ENCODE data around the genes WDR13, TFE3, PRICKLE3, GAGE12C and DGKK.

DNA sequence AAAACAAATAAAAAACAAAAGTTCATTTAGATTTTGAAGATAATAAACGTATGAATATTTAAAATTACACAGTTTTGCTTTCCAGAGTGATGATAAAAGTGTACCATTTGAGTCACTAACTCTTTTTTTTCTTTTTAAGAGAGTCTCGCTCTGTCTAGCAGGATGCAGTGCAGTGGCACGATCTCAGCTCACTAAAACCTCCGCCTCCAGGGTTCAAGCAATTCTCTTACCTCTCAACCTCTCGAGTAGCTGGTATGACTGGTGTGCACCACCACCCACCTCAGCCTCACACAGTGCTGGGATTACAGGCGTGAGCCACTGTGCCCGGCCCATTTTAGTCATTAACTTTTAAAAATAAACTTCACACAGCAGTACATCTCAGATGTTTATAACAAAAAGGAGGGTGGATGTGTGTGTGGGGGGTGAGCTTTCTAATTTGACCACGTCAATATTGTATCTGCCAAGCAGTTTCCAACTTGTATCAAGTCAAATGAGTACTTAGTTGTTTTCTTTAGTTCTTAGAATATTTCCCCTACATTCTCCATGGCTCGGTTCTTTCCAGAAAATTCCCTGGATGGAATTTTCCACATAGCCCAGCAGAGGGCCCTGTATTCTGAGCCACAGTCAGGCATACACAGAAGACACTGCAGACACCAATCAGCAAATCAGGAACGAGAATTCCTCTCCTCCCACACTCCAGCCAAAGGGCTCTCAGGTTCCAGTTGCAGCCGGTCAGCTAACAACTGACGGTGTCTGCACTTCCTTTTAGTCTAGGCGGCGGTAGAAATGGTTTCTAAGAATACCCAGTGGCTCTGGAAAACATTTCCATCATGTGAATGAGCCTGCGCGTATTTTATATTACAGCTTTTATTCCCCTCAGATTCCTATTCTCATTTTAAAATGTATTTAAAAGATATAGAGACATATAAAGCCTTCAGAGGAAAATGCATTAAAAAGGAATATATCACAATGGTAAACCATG lies 20.1 kb upstream of the ARAF start:
- PRO-cap, 7 experiments: no peak in any of the 7 experiments

DNA sequence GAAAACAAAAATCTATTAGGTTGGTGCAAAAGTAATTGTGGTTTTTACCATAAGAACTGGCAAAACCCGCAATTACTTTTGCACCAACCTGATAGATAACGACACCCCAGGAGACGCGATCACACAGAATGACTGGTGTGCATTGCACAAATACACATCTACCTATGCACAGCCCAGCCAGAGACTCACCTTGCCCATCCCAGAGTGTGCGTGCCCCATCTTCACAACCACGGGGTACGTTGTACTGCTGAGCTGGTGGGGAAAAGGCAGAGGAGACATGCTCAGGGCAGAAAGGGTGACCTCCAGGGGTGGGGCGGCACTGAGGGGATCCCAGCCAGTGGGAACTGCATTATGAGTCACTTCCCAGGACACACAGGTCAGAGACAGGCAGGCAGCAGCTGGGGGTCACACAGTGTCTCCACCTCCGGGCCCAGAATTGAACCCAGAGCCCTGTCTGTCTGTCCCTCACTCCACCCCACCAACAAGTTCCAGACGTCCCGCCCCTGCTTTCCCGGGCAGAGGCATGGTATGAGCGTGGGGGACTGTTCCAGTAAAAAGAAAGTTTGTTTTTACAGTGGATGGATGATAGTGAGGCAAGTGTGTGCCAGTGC lies 4.9 kb upstream of the TIMP1 start:
- PRO-cap, 7 experiments: no peak in any of the 7 experiments

- PRO-cap, 7 experiments: no peak in any of the 7 experiments
Measured at GRCh38 chrX:47803129-47803513, 33.6 kb upstream of the ZNF81 start.

- PRO-cap, 7 experiments: peak in 7 of 7 experiments; most common minus-strand start chrX:48521579 (in 6)
Measured at GRCh38 chrX:48521263-48521762, 295 bp upstream of the EBP start.

DNA sequence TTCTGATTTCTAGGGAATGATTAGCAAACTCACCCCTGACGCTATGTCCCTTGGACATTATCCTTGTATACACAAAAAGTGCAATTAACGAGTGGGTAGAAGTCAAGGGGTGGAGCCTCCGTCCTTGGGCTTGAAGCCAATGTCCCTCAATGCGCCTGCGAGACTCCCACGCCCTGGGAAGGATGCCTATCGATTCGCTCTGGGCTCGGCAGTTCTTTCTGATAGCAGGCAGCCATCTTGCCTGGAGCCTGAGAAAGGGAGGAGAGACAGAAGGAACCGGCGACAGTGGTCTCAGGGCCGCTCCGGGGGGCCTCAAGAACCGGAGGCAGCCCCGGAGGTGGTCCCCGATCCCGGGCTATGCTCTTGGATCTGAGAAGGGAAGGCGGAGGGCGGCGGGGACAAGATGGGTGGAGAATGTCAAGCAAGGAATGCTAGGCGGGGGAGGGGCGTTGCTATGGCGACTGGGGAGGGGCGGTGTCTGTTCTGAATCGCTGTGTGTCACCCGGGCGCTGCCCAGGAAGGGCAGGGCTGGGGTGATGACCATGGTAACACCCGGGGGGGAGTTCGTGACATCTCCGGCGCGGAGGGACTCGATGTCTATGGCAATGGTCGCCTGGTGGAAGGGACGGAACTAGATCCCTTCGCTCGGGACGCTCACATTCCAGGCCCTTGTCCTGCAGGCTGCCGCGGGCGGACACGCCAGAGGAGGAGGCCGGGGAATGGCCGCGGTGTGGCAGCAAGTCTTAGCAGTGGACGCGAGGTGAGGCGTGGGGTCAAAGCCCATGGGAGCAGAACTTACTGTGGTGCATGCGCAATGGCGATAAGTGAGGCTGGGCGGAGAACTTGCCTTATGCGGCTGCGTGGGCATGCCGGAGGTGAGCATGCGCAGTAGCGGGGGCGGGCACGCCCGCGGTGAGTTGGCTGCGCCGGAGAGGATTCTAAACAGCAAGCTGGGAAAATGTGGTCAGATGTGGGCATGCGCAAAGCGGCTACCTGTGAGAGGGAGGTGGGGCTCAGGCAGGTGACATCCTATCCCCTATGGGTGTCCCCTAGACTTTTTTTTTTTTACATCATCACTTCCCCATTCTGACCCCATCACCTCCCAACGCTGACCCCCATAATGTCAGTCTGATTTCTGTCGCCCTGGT lies at the start of gene WDR13:
WDR13 (plus strand) TSS at position 215 of the 1,148 bp plus-strand sequence.
- PRO-cap, 7 experiments: peak in 7 of 7 experiments; most common plus-strand start position 567 of the sequence (in 5); most common minus-strand start position 797 of the sequence (in 4)

- PRO-cap, 7 experiments: no peak in any of the 7 experiments
Measured at GRCh38 chrX:48924284-48924596, 5.4 kb upstream of the PIM2 start.

- PRO-cap, 7 experiments: no peak in any of the 7 experiments
Measured at GRCh38 chrX:48927067-48928086, 8.6 kb upstream of the PIM2 start.

- PRO-cap, 7 experiments: no peak in any of the 7 experiments
Measured at GRCh38 chrX:48954698-48955279, 2.6 kb downstream of the OTUD5 start.

GRCh38 chrX:48956652-48957496 lies 533 bp downstream of the OTUD5 start:
- PRO-cap, 7 experiments: peak in 7 of 7 experiments; most common plus-strand start chrX:48957200 (in 4); most common minus-strand start chrX:48957042 (in 5)

GRCh38 chrX:48987981-48988273 lies 14.1 kb downstream of the GRIPAP1 start:
- PRO-cap, 7 experiments: no peak in any of the 7 experiments

DNA sequence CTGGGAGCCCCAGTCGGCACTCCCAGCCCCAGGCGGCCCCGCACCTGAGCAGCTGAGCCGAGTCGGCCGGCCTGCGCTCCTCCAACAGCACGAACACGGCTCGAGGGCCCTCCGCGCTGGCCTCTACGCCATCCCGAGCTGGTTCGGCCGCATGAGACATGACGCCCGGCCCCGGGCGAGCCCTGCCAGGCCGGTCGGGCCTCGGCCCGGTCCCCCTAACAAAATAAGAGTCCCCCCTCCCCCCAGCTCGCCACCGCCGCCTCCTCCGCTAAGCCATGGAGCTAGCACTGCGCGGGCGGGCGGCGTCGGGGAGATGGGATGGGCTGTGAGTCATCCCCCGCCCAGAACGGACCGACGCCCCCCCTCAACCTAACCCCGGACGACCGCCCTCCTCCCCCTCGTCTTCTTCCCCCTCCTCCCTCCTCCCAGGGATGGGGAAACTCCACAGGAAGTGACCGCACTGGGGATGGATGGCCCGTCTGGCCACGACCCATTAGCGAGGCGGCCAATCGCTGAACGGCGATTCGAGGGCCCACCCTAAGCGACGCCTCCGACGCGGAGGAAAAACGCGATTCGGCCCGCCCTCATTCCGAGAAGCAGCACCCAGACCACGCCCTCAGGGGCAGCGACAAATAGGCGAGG lies at the start of gene TFE3:
TFE3 (minus strand) TSS at position 291 of the 642 bp plus-strand sequence.
- PRO-cap, 7 experiments: peak in 7 of 7 experiments; most common minus-strand start position 289 of the sequence (in 5)

- PRO-cap, 7 experiments: peak in 7 of 7 experiments; most common plus-strand start chrX:49043772 (in 4)
Measured at GRCh38 chrX:49043709-49044345, 670 bp upstream of the TFE3 start.

DNA sequence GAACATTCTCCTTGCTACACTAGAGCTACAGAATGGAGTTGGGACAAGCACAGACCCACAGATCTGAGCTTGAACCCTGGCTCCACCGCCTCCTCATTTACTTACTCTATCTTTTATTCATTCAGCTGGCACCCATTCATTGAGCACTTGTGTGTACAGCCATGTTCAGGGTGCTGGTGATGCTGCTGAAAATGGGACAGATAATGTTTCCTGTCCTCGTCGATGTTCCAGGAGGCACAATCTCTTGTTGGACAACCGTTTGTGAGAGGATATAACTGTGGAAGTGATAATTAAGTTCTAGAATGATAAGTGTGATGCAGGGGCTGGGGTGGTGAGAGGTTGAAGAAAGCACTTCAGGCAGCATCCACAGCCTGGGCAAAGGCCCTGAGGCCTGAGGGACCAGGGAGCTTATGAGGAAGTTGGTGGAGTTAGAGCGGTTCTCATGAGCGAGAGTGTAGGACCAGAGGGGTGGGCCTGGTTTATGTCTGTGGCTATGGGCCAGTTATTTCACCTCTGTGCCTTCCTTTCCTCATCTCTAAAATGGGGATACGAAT lies 2.6 kb downstream of the CCDC120 start:
- PRO-cap, 7 experiments: no peak in any of the 7 experiments

DNA sequence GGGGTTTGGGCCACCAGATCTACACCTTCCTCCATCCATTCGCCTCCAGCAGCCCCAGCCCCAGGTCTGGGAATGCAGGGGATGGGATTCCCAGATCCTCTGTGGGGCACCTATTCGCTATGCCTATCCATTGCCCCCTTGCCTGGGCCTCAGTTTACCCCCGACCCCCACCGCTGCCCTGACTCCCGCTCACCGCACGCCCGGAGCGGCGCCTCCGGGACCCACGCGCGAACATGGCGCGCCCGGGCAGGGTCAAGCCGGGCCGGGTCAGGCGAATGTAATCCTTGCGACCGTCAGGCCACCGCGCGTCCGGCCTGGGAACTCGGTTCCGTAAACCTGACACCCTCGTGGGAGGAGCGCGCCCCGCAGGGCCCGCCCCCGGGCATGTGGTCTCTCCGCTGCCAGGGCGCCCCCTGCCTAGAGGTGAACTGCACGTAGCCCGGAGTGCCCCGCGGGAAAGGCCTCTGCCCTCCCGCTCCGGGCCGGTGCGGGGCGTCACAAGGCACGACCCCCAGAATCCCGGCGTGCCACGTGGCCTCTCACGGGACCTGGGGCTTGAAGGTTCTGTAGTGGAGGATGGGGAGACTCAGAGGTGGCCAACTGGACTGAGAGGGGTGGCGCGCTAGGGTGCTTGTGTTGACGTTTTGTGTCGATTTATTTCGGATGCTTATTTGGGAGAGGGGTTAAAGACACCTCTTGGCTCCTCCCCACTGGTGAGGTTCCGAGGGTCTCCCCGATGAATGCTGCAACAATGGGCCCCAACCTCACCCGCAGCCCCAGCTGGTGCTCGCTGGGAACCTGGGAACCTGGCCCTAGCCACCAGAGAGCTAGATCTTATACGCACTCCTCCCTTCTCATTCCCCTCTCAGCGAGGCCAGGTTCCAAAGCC lies at the start of gene PRICKLE3:
PRICKLE3 (minus strand) TSS at position 311 of the 889 bp plus-strand sequence.
- PRO-cap, 7 experiments: peak in 6 of 7 experiments; most common plus-strand start position 420 of the sequence (in 1); most common minus-strand start position 320 of the sequence (in 2)

GRCh38 chrX:49230725-49231330 lies 2.3 kb downstream of the CACNA1F start:
- PRO-cap, 7 experiments: peak in 6 of 7 experiments; most common plus-strand start chrX:49230840 (in 4); most common minus-strand start chrX:49230872 (in 3)

DNA sequence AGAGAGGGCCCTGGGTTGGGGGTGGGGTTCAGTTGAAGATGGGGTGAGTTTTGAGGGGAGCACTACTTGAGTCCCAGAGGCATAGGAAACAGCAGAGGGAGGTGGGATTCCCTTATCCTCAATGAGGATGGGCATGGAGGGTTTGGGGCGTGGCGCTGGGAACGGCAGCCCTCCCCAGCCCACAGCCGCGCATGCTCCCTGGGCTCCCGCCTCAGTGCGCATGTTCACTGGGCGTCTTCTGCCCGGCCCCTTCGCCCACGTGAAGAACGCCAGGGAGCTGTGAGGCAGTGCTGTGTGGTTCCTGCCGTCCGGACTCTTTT lies at the start of gene GAGE12C:
GAGE12C (plus strand) TSS at position 234 of the 320 bp plus-strand sequence.
- PRO-cap, 7 experiments: no peak in any of the 7 experiments

DNA sequence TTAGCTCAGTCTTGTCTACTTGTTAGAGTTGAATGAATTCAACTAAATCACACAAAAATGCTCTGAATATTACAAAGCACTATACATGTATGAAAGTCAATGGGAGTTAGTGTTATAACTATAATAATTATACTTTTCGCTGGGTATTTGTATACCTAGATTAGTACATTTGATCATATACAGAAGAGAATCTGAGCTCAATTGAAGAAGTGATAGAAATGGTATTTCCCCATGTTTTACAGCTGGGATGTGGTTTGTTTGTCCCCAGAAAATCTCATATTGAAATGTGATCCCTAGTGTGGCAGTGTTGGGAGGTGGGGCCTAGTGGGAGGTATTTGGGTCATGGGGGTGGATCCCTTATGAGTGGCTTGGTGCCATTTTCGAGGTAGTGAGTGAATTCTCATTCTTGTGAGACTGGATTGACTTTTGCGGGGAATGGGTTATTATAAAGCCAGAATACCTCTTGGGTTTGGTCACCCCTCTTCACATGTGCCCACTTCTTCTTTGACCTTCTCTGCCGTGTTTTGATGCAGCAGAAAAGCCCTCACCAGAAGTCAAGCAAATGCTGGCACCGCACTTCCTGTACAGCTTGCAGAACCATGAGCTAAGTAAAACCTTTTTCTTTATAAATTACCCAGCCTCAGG lies 29.6 kb upstream of the PAGE1 start:
- PRO-cap, 7 experiments: no peak in any of the 7 experiments

DNA sequence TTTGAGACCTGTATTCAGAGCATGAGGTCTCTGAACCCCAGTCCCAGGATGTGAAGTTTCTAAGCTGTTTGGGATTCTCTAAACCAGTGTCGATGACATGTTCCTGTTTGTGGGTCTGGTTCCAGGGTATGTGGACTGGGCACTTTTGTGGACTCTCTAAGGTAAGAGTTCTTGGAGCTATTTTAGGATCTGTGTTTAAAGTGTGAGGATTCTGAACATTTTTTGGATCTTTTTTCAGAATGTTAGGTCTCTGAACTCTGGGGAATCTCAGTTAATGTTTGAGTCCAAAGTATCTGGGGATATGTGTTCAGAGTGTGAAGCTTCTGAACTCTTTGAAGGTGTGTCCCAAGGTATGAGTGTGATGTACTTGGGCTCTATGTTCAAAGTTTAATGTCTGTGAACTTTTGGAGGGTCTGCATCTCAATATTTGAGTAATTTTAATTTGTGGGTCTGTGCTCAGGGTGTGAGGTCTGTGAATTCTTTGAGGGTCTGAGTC lies 35.5 kb upstream of the PAGE4 start:
- PRO-cap, 7 experiments: no peak in any of the 7 experiments

- PRO-cap, 7 experiments: no peak in any of the 7 experiments
Measured at GRCh38 chrX:50470752-50471339, at the start of gene DGKK. TSS of gene DGKK (minus strand) at chrX:50470825.

- PRO-cap, 7 experiments: no peak in any of the 7 experiments
Measured at GRCh38 chrX:50624403-50624814, 153.8 kb upstream of the DGKK start.

Measured in T-cell (primary cell).